Neural progenitor cell (in vitro differentiated cells): ENCODE measurements around a stretch of chr17.

DNA sequence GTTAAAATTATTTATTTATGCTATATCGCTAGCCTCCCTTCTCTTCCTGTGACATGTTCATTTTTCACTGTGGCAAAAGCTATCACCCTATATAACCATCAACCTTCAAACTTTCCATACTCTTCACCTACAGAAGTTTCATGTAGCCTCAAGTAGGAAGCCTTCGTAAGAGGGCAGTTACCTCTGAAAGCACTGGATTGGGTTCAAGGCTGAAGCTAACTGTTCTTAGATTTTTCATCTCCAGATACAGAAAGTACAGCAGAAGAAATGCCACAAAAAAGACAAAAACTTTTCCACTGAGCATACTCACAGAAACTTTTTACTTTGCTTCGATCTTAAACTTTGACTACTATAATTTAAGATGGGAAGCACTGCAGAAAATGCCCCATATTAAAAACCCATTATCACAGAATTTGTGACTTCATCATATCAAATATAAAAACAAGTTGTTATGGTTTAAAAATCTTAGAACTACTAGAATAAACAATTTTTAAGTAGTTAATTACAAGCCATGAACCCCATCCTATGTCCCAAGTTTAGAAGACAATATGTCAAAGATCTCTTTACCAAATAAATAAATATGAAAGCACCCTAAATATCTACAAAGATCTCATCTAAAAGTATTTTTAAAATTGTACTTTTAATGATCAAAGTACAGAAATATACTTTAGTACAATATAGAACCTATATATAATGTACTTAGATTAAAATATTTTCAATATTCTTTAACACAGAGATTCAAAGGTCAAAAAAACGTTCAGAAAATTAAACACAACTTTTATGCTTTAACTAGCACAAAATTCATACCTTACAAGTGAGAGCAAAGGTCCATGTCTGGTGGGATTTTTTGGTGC, 56.0 kb downstream of the HELZ start:
- RAMPAGE, long total RNA = no peak

DNA sequence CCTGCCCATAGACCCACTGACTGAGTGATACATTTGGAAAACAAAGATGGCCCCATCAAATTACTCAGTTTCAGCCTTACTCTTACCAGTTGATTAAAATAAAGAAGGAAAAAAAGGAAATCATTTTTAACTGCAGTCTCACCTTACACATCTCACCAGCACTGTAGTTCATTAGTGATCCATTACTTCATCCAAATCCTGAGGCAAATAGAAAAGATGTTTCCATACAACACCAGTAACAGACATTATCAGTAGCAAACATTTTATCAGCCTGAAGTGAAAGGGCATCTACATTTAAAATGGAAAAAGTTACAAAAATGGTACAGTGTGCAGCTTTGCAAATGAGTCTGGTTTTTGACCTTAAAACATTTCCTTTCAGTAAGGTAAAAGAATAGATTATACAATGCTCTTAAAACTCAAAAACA, 1.3 kb downstream of the HELZ start:
- RAMPAGE, long total RNA = no peak

- RAMPAGE, long total RNA = no peak
These were observed 13.8 kb upstream of the HELZ start for GRCh38 chr17:67258789-67259152.

DNA sequence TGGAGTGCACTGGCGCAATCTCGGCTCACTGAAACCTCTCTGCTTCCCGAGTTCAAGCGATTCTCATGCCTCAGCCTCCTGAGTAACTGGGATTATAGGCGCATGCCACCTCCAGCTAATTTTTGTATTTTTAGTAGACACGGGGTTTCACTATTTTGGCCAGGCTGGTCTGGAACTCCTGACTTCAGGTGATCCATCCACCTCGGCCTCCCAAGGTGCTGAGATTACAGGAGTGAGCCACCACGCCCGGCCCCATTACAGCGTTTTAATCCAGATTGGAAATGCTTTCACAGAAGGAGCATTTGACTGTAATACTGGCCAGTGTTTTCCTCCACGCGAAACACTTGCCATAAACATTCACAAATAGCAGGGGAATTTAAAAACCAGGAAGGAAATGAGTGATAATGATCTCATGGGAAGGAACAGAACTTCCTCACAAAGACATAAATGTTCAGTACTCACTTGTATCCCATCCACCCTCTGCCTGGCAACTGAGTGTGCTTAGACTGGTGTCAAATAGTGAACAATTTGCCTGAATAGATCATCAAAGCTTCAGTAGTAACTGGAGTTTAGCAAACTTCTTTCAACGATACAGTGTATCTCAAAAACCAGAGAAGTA, 54.2 kb downstream of the PSMD12 start:
- RAMPAGE, long total RNA = no peak

GRCh38 chr17:67346950-67347478, 19.4 kb downstream of the PSMD12 start:
- RAMPAGE, long total RNA = no peak

GRCh38 chr17:67348648-67349261, 17.6 kb downstream of the PSMD12 start:
- RAMPAGE, long total RNA = no peak

DNA sequence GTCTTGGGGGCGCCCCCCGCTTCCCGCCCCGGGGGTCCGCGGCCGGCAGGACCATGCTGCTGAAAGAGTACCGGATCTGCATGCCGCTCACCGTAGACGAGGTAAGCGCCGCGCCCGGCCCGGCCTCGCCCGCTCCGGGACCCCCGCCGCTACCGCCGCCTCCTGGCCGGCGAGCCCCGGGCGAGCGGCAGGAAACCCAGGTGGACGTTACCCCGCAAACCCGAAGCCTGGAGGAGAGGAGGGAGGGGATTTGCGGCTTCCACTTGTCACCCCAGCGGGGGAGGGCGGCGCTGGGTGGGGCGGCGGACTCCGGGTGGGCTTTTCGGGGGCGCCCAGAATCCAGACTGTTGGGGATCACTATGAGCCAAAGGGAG, 1.0 kb downstream of the PITPNC1 start:
- RAMPAGE, long total RNA = no peak

DNA sequence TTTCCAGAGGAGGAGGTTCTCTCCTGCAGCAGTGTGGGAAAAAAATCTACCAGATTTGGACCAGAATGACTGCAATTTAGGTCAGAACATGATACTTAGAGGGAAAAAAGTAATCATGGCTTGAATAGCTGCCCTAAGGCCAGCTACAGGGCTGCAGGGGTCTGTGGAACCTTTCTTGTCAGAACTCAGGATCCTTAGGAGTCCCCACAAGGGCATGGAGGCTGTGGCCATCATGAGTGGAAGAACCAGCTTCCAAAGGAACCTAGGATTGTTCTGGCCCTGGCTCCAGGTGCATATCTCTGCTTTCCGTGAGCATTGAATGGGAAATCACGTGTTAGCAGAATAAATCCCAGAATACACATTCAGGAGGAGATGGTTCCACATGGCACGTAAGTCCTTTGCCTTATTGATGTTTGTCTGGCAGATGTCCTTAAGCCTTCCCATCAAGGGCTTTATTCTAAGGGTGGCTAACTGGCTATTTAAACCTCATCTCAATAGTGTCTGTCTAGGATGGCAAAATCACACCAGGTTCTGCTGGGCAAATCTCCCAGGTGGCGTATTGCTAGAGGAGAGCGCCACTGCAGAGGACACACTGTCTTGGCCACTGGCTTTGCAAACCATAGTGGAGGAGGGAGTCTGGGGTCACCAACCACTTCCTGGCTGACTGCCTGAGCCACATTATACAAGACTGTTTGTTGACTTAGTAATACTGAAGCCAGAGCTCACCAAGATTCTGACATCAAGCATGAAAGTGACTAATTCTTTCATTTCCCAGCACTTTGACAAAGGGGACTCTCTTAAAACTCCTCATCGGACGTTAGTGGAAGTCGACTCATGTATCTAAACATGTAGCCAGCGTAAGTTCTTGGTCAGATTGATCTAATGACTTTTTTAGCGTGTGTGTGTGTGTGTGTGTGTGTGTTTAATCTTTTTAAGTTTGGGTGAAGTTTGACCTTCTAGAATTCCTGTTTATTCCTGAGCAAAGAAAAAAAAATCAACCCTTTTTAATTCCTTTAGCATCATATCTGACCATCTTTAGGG, 13.4 kb downstream of the PITPNC1 start:
- RAMPAGE, long total RNA = no peak

GRCh38 chr17:67434007-67434548, 57.0 kb downstream of the PITPNC1 start:
- RAMPAGE, long total RNA = no peak

DNA sequence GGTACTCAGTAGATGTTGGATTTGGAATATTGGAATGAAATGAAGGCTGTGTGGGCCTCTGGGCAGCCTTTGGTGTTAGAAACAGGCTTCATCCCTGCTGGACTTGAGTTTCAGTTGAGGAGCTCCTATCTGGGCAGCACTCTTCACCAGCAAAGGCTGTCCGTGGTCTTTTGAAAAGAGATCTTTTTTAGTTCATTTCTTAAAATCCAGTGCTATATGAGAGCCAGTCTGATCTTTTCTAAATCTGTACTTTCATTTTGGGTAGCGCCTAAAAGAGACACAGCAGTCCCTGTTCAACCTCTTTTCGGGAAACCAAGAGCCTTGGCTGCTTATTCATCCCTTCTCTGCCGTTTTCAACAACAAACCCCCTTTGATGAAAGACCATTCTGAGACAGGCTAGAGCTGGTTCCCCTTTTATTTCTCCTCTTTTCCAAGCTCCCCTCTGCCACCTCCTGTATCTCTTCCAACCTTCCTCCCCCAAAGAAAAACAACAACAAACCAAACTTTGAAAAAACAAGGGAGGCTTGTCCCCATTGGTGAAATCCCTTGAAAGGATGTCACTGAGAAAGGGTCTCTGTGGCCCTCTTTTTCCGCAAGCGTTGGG, 101.1 kb downstream of the PITPNC1 start:
- RAMPAGE, long total RNA = no peak

DNA sequence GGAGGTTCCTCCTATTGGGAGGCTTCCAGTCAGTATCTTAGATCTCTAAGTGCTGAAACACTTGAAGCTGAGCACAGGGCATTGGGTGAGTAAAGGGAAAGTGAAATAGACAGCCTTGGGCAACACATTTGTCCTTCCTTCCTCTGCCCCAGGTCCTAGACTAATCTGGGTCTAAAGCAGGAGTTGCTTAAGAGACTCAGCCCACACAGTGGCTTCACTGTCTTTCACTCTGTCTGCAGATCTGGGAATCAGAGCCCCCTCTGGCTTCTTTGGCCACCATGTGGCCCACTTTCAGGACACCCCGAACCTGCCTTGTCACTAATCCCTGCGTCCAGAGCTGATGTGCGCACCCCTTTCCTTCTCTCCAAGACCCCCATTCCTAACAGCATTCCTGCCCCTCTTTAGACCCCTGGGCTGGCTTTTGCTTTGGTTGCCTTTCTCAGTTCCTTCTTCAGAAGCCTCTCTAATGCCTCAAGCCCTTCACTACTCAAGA, 133.0 kb downstream of the PITPNC1 start:
- RAMPAGE, long total RNA = no peak

- RAMPAGE, long total RNA = no peak
These were observed 139.5 kb upstream of the NOL11 start for GRCh38 chr17:67577965-67578888.

- RAMPAGE, long total RNA = no peak
These were observed 7.1 kb upstream of the BPTF start for GRCh38 chr17:67818060-67818789.

DNA sequence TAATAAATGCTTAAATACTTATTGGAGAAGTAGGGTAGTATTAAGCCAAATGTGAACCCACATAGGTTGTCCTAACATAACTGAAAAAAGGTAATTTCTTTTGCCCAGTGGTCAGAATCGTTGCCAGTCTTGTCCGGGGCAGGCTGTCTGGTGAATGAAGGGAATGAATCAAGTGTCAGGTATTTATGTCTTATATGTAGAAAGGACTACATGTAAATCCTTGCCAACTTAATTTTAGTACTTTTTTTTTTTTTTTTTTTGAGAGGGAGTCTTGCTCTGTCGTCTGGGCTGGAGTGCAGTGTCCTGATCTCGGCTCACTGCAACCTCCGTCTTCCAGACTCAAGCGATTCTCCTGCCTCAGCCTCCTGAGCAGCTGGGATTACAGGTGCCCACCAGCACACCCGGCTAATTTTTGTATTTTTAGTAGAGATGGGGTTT, 2.4 kb downstream of the BPTF start:
- RAMPAGE, long total RNA = no peak

- RAMPAGE, long total RNA = no peak
These were observed 66.4 kb downstream of the BPTF start for GRCh38 chr17:67891554-67892325.

DNA sequence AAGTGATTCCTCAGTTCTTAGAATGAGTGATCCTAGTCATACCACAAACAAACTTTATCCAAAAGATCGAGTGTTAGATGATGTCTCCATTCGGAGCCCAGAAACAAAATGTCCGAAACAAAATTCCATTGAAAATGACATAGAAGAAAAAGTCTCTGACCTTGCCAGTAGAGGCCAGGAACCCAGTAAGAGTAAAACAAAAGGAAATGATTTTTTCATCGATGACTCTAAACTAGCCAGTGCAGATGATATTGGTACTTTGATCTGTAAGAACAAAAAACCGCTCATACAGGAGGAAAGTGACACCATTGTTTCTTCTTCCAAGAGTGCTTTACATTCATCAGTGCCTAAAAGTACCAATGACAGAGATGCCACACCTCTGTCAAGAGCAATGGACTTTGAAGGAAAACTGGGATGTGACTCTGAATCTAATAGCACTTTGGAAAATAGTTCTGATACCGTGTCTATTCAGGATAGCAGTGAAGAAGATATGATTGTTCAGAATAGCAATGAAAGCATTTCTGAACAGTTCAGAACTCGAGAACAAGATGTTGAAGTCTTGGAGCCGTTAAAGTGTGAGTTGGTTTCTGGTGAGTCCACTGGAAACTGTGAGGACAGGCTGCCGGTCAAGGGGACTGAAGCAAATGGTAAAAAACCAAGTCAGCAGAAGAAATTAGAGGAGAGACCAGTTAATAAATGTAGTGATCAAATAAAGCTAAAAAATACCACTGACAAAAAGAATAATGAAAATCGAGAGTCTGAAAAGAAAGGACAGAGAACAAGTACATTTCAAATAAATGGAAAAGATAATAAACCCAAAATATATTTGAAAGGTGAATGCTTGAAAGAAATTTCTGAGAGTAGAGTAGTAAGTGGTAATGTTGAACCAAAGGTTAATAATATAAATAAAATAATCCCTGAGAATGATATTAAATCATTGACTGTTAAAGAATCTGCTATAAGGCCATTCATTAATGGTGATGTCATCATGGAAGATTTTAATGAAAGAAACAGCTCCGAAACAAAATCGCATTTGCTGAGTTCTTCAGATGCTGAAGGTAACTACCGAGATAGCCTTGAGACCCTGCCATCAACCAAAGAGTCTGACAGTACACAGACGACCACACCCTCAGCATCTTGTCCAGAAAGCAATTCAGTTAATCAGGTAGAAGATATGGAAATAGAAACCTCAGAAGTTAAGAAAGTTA, 84.6 kb downstream of the C17orf58 start:
- RAMPAGE, long total RNA = no peak

DNA sequence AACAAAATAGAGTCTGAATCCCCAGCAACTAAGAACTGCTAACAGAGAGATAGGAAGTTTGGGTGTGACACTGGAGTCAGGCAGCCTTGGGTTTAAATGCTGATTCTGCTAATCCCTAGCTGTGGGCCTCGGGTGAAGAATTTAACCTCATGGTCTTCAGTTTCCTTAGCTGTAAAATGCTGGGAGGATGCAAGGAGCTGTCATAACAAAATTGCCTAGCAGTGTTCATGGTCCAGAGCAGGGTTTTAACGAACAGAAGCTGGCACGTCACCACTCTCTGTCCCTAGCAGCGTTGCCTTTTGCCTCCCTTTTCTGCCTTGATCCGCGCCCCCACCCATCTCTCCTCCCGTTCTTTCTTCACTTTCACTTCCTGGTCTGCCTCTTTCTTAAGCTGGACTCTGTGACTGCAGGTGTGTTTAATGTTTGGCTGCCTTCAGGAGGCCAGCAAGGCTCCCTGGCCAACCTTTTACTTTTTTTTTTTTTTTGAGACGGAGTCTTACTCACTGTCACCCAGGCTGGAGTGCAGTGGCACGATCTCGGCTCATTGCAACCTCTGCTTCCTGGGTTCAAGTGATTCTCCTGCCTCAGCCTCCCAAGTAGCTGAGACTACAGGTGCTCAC, 50.5 kb downstream of the KPNA2 start:
- RAMPAGE, long total RNA = no peak

DNA sequence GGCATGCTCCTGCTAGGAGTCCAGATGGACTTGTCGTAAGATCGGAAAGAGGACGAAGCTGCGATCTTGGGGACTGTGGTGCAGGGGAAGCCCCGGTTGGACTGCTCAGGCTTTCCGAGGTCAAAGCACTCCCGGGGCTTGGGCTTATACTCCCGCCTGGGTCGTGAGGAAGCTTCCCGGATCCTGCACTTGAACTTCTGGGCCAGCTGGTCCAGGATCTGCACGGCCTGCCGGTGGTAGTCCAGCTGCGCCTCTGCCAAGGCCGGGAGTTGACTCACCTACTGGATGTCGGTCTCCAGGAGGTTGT, 99.1 kb downstream of the KPNA2 start:
- RAMPAGE, long total RNA = no peak

DNA sequence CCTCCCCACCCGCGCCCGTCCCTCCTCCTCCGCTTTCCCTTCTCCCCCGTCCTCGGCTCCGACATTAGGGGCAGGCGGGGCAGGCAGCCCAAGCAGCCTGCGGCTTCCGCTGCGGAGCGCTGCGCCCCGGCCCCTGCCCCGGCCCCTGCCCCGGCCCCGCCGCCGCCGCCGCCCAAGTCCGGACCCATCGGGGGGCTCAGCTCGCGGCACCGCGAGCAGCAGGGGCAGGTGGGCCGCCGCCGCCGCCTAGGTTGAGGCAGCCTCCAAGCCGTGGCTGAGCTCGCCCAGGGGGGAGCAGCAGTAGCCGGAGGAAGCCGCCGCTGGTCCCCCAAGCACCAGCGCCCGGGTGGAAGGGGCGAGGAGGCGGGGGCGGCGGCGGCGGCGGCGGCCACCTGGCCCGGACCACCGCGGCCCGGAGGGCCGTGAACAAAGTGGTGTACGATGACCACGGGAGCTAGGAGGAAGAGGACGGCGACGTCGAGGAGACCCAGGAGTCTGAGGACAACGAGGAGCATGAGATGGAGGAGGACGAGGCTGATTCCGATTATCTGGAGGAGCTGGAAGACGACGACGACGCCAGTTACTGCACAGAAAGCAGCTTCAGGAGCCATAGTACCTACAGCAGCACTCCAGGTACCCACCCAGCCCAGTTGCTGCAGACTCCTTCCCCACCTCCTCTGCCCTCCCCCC, 42.1 kb upstream of the AMZ2 start:
- RAMPAGE, long total RNA = no peak

DNA sequence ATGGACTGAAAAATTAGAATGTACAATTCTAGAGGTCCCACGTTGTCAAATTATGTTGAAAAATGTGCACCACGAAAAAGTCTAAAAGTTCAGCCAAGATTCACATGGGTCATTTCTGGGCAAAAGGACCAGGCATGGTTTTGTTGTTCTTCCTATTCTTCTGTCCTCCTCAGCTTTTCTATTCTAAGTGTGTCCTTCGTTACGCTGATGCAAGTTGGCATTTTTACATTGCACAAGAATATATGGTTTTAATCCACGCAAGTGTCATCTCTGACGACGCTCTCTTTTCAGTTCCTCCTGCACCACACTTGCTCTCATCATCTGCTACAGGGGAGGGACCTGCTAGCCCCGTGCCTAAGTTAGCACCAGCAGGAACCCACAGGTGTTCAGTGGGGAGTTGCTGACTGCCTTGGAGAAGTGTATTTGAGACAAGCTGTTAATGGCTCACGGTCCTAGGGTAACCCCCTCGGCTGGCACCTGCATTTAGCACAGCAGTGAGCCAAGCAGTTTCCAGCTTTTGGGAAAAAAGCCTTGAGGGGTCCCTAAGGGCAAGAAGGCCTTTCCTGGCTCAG, 10.6 kb upstream of the AMZ2 start:
- RAMPAGE, long total RNA = no peak